Kidney epithelial cell (primary cell): ENCODE results near the genes NCKAP5L, AQP5, AQP6, RACGAP1 and GPD1.

GRCh38 chr12:49828319-49828895 is at the start of gene NCKAP5L:
NCKAP5L (minus strand) TSS chr12:49828413.
- RAMPAGE, long total RNA: start-site peak on the minus strand at chr12:49828408-49828420, 84 and 86 reads in 2 replicates
- RRBS: 2% methylated on average over 10 of the region's 41 CpGs

DNA sequence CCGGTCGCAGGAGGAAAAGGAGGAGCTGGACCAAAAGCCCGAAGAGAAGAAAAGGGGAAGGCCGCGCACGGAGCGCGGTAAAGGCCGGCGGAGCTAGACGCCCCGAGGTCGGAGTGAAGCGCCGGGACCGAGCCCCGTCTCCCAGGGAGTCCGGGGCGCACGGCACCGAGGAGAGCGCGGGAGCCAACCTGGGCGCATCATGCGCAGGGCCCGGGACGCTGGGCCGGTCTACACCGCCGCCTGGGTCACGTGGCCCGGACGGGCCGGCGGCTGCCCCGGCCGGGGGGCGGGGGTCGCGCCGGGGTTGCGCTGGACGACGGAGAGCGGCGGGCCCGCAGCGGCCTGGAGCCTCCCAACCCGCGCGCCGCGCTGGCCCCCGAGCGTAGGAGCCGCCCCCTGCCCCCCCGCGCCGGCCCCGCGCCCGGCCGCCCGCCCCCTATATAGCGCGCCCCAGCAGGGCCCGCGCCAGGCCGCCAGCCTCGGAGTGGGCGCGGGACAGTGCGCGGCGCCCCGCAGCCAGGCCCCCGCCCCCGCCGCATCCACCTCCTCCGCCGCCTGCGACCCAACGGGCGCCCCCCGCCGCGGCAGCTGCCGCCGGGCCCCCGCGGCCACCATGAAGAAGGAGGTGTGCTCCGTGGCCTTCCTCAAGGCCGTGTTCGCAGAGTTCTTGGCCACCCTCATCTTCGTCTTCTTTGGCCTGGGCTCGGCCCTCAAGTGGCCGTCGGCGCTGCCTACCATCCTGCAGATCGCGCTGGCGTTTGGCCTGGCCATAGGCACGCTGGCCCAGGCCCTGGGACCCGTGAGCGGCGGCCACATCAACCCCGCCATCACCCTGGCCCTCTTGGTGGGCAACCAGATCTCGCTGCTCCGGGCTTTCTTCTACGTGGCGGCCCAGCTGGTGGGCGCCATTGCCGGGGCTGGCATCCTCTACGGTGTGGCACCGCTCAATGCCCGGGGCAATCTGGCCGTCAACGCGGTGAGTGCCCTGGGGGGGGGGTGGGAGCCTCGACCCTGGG is at the start of gene AQP5:
AQP5 (plus strand) TSS at position 468 of the 1,016 bp plus-strand sequence.
- RAMPAGE, long total RNA: no peak
- RRBS: 18% methylated on average over 28 of the region's 120 CpGs

DNA sequence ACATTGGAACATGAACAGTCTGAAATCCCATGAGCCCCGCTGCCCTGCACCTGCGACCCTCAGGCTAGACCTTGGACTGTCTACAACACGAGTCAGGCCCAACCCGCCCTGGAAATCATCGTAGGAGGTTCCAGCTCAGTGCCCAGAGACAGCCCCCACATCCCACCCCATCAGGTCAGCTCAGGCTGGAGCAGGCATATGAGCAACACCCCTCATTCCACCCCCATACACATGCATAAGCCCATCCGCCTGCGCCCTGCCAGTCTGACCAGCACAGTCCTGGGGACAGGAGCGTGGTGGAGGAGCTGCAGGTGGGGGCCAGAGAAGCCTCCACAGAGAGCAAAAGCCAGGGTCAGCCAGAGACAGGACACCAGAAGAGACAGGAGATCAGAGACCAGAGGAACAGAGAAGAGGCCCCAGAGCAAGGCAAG is at the start of gene AQP6:
AQP6 (plus strand) TSS at position 226 of the 431 bp plus-strand sequence.
- RAMPAGE, long total RNA: no peak
- RRBS: no CpG with 5 or more reads among the region's 8 CpGs

DNA sequence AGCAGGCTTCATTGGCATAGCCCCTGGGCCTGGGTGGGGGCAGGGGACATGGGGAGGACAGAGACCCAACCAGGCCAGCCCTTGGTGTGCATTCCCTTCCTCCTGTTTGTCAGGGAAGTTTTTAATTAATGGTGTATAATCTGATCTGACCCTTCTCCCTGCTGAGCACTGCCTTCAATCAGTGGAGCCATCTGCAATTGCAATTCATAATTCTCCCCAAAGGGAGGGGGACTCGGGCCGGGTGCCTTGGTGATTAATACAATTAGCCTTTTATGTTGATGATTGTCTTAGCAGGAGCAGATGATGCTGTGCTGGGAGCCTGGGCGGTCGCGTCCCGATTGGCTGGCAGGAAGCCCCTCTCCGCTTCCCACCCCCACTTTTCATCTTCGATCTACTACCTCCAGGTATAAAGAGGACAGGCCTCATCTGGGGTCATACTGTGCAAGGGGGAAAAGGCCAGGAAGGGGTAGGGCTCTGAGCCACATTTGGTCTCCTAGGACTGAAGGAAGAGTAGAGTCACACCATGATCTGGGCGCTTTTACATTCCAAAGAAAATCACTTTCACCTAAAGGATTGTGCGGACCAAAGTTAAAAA is 6.5 kb downstream of the AQP6 start:
- RAMPAGE, long total RNA: no peak
- RRBS: no CpG with 5 or more reads among the region's 10 CpGs

GRCh38 chr12:50024702-50025573 is at the start of gene RACGAP1:
RACGAP1 (minus strand) TSS chr12:50025494.
- RAMPAGE, long total RNA: no peak
- RRBS: no CpG with 5 or more reads among the region's 52 CpGs

GRCh38 chr12:50098563-50098945 is 5.3 kb upstream of the GPD1 start:
- RAMPAGE, long total RNA: no peak
- RRBS: no CpG with 5 or more reads among the region's 5 CpGs

- RAMPAGE, long total RNA: no peak
- RRBS: no CpG with 5 or more reads among the region's 14 CpGs
These were observed 1.5 kb upstream of the GPD1 start for GRCh38 chr12:50101764-50103188.

DNA sequence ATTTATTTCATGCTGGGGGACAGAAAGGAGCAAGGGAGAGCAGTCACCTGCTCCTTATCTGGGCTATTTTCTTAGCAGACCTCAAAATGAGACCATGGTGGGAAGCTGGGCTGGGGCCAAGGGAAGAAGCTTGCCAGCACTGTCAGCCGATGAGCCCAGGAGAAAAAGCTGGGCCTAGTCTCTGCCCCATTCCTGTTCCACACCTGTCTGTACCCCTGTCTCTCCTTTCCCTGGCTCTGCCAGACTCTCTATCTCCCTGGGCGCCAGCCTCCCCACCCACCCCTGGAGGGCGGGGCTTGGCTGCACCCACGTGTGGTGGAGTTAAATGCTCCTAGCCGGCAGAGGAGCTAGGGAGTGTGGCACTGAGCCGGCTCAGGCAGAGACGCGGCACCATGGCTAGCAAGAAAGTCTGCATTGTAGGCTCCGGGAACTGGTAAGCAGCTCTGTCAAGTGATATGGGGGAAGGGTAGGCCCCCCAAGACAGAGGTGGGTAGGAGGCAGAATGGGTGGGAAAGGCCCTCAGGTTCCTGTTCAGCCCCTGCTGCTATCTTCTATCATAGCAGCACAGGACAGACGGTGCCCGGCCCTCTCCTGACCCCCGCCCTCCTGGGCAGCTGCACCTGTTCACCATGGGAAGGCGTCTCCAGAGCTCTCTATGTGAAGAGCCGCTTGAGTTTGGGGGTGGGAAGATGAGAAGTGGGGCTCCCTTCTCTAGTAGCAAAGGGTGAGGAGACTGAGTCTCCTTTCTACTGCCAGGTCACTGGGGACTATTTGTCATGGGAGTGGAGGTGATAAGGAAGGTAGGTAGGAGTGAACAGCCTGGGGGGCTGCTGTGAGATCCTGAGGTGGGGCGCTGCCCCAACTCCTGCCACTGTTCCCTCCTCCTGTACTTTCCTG is at the start of gene GPD1:
GPD1 (plus strand) TSS at position 350 of the 897 bp plus-strand sequence.
- RAMPAGE, long total RNA: no peak
- RRBS: 10% methylated on average over 4 of the region's 15 CpGs

DNA sequence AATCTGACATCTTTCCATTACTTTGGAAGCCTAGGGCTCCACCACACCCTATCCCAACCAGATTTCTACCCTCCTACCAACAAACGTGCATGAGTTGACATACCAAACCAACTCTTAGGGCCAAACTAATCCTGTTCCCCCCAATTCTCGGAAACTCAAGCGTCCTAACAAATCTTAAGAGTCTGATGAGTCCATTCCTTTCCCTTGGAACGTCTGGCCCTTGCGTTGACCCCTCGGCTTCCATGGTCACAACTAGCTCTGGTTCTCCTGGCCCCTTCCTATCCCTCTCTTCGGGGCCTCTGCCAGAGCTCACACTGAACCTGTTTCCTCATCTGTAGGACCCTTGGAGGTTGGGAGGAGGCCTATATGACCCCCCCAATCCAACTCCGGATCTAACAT is 707 bp downstream of the CERS5 start:
- RAMPAGE, long total RNA: no peak
- RRBS: no CpG with 5 or more reads among the region's 8 CpGs

DNA sequence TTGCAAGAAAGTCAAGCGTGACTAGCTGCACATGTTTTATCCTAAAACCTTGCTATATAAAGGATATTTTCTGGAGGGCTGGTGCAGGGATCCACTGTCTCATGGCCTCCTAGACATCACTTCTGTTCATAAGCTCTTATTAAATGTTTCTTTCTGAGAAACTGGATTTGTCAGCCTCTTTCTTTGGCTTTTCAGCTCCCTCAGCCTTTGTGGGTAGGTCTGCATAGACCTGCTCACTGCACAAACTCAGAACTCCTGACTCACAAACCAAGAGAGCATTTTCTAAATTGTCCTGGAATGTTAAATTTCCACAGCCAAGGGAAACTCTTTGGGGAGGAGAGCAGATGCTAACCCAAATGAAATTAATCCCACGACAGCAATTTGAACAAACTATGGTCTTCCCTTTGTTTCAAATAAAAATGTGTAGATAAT is 19.5 kb upstream of the CERS5 start:
- RAMPAGE, long total RNA: no peak
- RRBS: no CpG with 5 or more reads among the region's 2 CpGs

- RAMPAGE, long total RNA: no peak
- RRBS: no CpG with 5 or more reads among the region's 2 CpGs
These were observed 11.5 kb downstream of the LIMA1 start for GRCh38 chr12:50271854-50272260.

- RAMPAGE, long total RNA: no peak
- RRBS: no CpG with 5 or more reads among the region's 19 CpGs
These were observed 15.8 kb downstream of the DIP2B start for GRCh38 chr12:50520265-50521369.

- RAMPAGE, long total RNA: no peak
- RRBS: no CpG with 5 or more reads among the region's 6 CpGs
These were observed 44.0 kb downstream of the DIP2B start for GRCh38 chr12:50548794-50549205.

GRCh38 chr12:50568536-50569387 is 64.0 kb downstream of the DIP2B start:
- RAMPAGE, long total RNA: no peak
- RRBS: no CpG with 5 or more reads among the region's 2 CpGs

GRCh38 chr12:50687757-50688185 is 76.1 kb upstream of the ATF1 start:
- RAMPAGE, long total RNA: no peak
- RRBS: no CpG with 5 or more reads among the region's 9 CpGs

DNA sequence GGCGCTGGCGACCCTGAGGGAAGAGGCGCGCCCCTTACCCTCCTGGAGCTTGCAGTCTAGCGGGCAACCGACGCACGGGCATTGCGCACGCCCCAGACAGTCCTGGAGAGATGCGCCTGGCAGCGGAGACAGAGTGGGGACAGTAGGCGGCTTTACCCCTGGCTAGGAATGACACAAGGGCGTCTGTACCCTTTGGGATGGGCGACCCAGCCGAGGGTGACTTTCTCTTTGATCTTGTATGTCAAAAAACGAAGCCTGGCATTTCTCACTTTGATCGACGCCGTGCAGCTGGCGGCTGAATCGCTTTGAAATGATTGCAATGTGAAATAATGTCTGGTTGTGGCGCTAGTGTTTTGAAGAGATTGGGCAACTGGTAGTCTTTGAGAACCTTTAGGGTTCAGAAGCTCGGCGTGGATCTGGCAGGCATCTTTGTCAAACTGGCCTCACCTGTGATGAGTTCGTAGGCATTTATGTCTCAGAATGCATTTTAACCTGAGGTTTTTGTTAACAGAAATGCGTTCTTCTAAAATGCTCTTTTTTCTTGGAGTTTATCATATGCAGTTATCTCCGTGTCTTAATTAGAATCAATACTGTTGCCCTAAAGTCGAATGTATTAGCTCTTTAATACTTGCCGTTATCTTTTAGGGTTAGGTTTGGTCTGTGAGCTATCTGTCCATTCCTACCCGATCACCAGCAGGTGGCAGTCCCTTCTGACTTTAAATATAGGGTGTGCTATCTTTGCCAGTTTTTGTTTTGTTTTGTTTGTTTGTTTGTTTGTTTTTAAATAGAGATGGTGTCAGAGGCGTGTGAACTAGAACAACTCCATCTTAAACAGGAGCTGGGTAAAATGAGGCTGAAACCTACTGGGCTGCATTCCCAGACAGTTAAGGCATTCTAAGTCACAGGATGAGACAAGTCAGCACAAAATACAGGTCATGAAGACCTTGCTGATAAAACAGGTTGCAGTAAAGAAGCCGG is 1.1 kb downstream of the ATF1 start:
- RAMPAGE, long total RNA: no peak
- RRBS: no CpG with 5 or more reads among the region's 33 CpGs

DNA sequence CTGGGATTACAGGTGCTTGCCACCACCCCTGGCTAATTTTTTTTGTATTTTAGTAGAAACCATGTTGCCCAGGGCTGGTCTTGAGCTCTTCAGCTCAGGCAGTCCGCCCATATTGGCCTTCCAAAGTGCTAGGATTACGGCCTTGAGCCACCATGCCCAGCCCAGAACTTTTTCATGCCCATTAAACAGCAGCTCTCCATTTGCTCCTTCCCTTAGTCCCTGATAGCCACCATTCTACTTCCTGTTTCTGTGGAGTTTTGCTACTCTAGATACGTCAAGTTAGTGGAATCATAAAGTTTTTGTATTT is 14.8 kb downstream of the ATF1 start:
- RAMPAGE, long total RNA: no peak
- RRBS: no CpG with 5 or more reads among the region's 3 CpGs

- RAMPAGE, long total RNA: no peak
- RRBS: no CpG with 5 or more reads among the region's 4 CpGs
These were observed 27.0 kb downstream of the SLC11A2 start for GRCh38 chr12:50999223-50999535.

DNA sequence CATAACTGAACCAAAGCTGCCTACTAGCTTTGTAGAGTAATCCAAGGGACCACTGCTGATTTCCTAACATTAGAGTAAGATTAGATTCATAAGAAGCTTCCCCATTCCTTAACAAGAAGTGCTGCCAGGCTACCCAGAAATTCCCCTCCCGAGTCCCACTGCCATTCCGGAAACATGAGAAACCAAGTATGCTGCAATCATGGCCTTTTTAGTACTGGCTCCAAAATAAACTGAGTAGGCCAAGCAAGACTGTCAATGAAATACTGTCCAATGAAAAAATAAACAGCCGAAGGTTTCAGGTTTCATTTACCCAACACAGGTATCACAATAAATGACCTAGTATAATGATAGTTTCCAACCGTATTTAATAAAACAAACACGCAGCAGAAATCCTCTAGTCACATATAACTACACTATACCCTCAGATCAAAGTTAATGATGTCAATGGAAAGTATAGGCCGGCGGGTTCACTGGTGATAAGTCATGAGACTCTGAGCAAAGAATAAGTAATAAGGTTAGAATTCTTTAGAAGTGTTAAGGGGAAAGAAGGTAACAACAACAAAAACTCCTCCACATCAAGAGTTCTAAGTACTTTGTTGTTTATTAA is 1.4 kb downstream of the SLC11A2 start:
- RAMPAGE, long total RNA: no peak
- RRBS: no CpG with 5 or more reads among the region's 7 CpGs

- RAMPAGE, long total RNA: no peak
- RRBS: no CpG with 5 or more reads among the region's 10 CpGs
These were observed 372 bp upstream of the TFCP2 start for GRCh38 chr12:51173396-51173618.